ENCODE data around the gene CCL20.

DNA sequence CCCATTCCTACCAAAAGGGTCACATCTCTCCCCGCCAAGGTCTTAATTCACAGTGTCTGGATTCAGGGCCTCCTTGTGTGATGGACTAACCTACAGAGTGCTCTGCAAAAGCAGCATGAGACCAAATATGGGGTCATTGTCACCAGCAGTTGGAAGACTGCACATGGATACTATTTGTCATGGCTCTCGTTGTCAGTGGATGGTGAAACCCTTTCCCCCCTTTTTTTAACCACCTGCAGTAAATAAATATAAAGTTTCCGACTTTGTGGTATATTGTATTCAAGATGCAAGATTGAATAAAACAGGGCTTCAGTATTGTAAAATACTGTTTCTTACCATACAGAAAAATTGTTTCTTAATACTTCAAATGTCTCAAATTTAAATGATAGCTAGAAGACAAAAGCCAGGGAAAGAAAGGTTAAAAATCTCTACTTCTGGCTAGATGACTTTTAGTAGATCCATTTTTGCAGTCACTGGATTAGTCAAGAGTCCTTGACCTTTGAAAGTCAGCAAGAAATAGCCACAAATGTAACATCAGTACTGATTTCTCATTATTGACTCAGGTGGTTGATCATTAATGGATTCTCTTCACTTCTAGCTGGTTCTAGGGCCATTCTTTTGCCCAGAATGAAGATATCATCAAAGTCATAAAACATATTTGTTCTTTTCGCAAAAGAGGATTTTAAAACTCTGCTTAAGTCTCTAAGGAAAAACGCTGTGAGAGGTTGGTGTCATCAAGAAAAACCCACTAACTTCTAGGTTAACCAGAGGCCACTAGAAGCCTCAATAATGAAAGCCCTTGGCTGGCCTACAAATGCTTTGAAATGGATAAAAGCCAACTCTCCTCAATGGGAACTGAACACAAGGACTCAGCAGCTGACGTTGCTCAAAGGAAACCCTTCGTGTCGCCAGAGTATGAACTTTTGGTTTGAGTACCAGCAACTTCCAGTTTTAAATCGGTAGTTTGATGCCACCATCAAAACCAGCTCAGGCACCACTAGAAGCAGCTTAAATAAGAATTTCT is 66.5 kb downstream of the IRS1 start:
- PRO-cap, 2 experiments = no peak in any of the 2 experiments

DNA sequence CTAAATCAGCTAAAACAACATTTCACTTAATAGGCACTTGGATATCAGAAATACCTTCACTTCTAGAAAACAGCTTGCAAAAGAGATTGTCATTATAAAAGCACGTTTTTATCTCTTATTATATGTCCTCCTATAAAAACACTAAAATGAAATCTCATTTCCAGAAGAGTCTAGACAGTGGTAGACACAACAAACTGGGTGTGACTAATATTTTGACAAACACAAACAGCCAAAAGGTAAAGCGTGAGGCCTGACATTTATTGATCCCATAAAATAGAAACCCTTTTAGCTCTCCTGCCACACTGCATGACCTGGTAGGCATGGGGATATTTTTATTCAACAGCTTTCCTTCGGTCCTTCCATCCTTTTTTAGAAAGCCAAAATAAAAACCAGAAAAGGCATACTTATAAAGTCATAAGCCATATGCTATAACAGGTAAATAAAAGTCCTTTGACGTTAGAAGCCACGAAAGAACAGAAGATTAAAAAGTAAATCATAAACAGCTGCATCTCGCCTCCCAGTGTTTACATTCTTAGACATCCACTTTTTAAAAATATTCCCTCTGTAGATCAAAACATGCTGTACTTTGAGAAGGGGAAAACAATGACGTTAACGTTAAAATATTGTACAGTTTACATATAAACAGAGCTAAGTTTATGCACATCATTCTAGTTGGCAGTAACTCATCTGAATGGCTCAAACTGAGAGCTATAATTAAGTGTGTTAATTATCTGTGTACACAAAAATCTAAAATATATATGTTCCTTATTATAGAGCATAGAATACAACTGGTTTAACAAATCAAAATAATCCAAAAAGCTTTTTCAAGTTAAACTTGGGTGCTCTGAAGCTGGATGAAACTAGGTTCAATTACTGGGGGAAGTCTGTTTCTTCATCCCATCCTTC is 44.6 kb downstream of the IRS1 start:
- PRO-cap, 2 experiments = no peak in any of the 2 experiments

DNA sequence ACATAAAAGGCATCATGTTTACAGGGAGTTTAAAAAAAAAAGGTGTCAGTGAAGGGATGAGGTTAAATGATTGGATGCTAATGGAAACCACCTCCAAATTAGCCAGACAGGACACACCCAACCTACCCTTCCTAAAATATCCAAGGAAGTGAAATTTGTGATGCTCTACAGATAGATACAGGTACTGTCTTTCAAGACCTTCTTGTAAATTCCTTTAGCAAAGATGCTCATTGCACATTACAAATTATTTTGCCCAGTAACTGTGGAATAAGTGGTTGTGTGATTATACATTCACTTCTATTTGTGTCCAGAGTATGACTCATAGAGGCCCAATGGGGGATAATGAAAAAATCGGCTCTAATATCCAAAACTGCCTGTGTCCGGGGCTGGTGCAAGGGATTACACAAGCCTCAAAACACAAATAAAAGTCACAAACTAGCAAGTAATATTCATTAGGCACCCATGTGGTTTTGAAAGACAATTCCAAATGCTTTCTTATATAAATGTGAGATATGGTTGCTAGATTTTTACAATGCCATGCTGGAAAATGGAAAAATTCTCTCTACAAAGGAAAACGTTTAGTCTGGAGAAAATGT is 40.8 kb downstream of the IRS1 start:
- PRO-cap, 2 experiments = no peak in any of the 2 experiments

- PRO-cap, 2 experiments = no peak in any of the 2 experiments
Observed at GRCh38 chr2:226759676-226760146, 39.9 kb downstream of the IRS1 start.

DNA sequence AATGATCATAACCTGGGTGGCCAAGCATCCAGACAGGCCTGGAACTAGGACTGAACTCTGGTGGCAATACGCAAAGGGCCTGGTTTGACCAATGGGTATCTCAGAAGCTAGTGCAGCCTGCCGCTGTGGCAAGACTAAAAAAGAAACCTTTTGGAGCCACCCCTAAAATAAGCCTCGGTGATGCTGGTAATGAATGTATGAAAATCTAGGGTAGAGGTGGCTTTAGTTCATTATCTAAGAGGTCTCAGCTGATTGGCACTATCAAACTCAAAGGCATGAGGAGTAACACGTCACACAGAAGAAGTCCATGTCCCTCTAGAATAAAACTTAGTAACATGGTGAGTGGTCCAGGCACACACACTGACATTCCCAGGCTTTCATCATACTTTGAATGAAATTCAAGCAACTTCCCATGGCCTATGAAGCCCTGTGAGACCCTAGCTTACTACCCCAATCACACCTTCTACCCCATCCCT is 32.0 kb downstream of the IRS1 start:
- PRO-cap, 2 experiments = no peak in any of the 2 experiments

DNA sequence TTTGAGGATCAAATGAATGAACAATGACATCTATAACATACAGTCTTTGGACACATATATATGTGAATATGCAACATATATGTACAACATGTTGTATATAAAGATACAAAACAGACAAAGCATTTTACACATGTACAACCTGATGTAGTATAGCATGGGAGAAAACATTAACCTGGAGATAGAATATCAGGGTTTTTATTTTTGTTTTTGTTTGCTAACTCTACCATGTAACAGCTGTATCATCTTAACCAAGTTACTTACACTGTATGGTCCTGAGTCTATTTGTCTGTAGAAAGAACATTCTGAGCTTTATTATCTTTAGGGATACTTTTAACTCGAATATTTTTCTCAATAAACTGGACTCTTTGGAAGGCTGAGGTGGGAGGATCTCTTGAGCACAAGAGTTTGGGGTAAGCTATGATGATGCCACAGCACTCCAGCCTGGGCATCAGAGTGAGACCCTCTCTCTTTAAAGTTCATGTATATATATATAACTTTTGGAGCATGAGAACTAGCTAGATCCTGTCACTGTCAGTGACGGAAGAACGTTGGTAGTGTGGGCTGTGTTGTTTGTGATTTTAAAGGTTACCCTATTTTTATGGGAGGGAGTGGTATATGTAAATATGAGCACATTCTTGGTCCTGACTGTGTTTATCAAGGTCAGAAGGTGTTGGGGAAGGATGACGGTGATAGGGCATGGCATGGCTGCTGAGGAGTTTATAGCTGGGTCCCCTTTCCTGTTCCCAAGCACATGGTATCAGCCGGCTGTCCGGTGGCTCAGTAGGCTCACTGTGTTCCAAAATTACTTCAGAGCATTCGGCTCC is 28.9 kb downstream of the IRS1 start:
- PRO-cap, 2 experiments = no peak in any of the 2 experiments

DNA sequence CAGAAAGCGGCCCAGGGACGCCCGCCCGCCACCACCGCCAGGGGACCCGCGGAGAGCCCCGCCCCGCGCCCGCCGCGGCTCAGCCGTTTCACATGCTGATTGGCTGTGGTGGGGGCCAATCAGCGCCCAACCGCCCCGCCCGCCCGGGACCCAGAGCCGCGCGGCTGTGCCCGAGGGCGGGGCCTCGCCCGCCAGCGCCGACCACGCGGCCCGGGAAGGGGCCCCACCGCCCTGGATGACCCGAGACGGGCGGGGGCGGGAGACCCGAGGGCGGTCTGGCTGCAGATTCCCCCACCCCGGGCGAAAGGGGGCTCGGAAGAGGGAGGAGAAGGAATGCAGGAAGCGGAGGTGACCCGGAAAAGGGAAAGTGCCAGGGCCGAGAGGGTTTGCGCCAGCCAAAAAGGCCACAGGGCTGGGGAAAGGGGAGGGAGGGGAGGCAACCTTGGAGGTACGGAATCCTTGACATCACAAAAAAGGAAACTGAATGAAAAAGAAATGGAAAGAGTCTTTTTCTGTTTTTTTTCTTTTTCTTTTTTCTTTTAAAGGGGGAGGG is 7.9 kb downstream of the IRS1 start:
- PRO-cap, 2 experiments = peak in 1 of 2 experiments; most common plus-strand start position 153 of the sequence (in 1); most common minus-strand start position 50 of the sequence (in 1)

GRCh38 chr2:226793722-226793921 is 6.0 kb downstream of the IRS1 start:
- PRO-cap, 2 experiments = no peak in any of the 2 experiments

DNA sequence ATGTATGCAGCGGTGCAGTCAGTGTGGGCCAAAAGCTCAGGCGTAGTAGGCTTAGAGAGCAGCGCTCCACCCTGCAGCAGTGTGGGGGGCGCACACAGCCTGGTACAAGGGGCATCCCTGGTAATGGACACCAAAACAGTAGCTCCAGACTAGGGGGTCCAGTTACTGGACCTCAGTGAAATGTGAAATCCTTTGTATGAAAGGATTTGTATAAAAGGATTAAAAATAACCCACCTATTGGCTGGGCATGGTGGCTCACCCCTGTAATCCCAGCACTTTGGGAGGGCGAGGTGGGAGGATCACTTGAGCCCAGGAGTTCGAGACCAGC is 1.6 kb upstream of the TM4SF20 start:
- PRO-cap, 2 experiments = no peak in any of the 2 experiments

DNA sequence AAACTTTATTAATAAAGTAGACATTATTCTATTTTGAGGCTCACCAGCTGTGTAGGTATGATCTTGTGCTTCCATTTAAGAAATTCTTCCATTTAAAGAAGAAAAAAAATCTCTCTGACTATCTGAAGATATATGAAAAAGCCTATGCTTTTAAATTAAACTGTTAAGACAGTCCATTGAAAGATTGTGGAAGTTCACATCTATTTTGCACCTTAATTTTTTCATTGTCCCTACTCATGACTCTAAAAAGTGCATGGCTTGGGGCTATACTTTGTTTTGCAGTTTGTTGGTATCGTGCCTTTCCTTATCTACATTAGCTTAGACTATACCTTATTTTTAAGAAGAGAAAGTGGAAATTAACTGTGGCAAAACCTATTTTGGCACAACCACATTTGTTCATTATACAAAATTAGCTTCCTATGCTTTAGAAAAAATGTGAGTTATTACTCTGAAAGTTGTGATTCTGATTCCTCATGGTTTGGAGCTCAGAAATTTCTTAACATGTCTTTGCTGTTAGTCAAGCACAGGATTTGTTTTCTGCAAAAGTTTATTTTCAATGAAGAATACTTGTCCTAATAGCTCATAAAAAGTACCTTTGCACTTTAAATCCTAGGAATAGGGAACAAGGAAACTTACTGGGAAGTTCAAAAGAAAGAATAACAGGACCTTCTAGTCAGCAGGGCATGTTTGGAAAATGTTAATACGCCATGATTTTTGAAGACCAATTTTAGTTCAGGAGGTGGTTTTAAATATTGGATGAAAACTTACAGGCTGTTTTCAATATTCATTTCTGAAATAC is 38.2 kb upstream of the SCYGR2 start:
- PRO-cap, 2 experiments = no peak in any of the 2 experiments

DNA sequence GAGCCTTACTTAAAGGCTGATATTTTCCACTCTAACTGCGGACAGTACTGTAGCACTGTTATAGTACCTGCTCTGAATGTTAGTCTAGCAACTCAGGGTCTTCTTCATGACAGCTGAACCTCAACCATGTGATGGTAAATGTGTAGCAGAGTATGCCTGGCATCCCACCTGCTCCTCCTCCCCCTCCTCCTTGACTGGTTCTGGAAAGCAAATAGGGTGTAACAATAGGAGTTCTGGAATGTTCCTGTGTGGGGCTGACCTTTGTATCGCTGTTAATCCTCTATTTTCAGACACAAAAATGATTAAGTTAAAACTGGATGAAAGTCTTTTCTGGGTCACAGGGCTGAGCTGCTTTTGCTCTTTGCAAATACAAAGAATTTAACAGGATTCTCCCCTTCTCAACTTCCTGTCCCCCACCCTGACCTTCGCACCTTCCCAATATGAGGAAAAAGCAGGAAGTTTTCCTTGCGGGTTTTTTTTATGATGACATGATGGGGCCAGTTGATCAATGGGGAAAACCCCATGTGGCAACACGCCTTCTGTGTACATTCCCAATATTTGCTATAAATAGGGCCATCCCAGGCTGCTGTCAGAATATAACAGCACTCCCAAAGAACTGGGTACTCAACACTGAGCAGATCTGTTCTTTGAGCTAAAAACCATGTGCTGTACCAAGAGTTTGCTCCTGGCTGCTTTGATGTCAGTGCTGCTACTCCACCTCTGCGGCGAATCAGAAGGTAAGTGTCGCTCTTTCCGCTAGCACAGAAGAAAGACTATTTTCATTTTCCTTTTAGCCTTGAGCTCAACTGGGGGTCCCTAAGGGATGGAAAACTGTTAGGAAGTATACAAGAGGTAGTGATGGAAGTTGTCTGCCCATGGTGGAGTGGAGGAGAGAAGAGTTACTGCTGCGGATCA is at the start of gene CCL20:
Gene CCL20 (plus strand): TSS at position 592 of the 915 bp plus-strand sequence.
- PRO-cap, 2 experiments = no peak in any of the 2 experiments

DNA sequence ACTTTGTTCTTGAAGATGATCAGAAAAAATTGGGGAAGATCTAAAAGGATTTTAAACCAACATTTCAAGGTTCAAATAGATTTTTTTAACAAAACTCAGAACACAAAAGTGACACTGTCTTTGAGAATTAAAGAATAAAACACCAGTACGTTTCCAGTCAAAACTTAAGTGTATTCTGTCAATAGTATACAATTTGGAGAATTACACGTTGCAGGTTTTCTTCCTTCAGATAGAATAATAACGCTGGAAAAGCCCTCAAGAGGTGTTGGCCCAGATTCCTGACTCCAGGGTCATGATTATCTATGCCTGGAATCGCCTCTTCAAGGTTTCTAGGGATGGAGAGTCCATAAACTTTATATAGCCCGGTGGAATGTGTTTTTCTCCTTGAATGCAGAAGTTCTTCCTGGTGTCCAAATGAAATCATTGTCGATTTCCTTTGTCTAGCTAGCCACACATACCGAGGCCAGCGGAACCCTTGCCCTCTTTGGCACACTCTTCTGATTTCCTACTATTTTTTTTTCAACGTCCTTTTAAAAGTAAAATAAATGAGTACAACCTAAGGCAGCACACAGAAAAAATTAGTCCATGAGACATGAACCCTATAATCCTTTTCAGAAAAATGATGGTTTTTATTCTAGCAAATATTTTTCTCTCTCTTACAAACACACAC is 117.9 kb downstream of the PID1 start:
- PRO-cap, 2 experiments = no peak in any of the 2 experiments

DNA sequence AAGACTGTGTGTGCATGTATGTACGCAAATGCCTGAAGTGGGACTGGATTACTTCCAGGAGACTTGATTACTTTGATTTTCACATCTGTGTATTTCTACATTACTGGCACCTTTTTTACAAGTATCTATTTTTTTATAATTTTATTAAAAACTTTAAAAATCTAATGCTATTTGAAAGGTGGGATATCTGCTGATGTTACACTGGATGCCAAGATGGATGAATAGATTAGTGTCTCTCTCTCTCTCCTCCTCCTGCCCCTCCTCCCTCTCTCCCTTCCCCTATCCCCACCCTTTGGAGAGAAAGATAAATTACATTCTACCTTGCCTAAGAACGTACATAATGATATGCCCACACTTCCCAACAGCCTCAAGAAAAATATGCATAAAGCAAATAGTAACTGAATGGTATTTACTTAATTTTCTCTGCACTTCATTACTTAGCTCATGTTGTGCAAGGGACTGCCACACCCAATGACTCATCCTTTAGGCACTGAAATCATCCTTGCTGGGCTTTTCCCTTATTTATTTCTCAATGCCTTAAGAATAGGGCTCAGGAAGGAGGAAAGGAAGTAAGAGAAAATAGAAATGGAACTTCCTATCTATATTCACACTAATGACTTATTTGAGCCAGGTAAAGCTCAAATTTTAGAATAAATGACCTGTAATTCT is 137.2 kb upstream of the PID1 start:
- PRO-cap, 2 experiments = no peak in any of the 2 experiments

DNA sequence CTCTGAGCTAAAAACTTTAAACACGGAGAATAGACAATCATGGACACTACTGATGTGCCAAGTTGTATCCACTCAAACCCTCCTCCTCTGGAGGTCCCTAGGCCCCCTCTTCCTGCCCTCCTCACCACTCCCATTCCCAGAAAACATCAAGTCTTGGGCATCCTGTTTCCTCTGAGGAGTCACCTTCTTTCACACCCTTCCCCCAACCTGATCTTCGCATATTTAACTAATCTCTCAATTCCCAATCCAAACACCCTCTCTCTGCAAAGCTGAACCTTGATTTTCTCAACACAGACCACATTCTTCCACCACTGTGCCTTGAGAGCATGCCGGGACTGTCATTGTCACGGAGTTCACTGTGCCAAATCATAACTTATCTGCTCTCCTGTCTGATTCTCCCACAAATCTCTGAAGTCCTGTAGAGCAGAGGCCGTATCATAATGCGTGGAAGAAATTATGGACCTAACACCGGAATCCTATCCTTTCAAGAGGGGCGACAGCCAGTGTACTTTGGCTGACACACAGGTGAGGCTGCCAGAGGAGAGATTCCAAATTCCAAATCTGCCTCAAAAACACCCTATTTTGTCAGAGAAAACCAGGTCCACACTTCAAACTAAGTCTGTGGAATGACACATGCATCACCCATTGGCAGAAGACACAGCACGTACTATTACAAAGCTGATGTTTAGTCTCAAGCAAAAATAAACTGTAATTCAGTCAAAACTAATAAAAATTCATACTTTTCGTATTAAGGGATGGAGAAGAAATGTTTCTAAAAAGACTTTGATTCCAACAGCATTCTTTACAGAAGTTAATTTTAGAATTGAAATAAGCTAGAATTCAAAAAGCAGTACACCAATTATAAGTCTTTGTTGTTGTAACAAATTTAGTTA is 139.1 kb upstream of the PID1 start:
- PRO-cap, 2 experiments = no peak in any of the 2 experiments

- PRO-cap, 2 experiments = no peak in any of the 2 experiments
Observed at GRCh38 chr2:229444146-229444642, 173.1 kb upstream of the PID1 start.

- PRO-cap, 2 experiments = no peak in any of the 2 experiments
Observed at GRCh38 chr2:229586766-229587407, 127.5 kb downstream of the DNER start.

DNA sequence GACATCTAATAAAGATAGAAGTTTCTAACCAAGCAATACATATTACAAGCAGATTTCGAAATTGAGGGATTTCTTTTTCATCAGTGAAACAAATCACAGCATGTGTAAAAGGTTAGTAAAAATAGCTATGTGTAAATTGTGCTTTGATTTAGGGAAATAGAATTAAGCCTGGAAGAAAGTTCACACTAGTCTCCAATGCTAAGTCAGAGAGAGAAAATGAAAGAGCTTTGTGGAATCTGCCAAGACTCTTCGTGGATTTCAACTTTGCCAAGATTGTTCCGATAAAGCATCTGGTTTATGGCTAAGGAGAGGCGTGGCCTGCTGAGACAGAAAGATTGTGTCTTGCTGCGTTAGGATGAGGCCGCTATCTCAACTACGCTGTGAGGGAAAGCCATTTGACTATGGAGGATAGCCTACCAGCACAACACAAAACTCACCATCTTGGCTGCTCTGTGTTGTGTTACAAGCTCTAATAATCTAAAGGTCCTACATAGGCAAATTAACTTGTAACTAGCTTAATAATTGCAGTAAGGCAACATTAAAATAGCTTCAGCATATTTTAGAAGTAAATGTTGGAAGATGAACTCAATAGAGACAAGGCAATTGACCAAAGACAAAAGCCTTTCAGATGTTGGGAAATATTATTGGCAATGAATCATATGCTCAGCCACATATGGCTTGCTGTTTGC is 60.3 kb upstream of the SLC16A14 start:
- PRO-cap, 2 experiments = no peak in any of the 2 experiments

DNA sequence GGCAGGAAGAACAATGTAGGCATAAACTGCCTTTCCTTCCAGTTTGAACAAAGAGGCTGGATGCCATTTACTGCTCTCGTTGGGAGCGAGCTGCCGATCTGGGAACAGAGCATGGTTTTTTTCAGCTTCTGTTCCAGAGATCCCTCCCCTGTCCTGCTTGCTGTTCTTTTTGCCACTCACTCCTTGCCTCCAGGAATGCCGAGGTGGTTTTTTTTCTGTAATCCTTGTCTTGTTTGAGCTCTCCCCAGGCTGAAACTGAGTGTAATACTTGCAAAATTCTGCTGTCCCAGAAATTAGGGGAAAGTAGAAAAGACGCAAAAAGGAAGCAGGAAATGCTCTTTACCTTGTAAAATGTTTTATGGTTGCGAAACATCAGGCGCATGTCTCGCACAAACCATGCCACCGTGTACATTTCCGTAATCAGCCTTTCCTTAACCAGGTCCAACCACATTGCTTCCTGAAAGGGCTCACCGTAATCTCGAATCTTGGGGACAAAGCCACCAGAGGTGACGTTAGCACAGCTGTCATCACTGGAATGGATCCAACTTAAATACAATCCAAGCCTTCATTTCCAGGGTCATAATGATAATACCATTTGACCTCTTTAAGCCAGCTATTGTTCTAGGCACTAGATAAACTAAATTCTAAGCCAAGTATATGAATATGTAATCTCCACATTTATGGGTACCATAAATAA is 49.4 kb downstream of the SP110 start:
- PRO-cap, 2 experiments = no peak in any of the 2 experiments

GRCh38 chr2:230227342-230227654 is 1.8 kb downstream of the SP140 start:
- PRO-cap, 2 experiments = no peak in any of the 2 experiments

- PRO-cap, 2 experiments = no peak in any of the 2 experiments
Observed at GRCh38 chr2:230318503-230319597, 8.1 kb upstream of the SP140L start.